Left cardiac atrium (tissue), 1 donor: ENCODE measurements around the genes PLD2, C17orf107, ZNF594 and SCIMP.

- PRO-cap: no peak
Measured at GRCh38 chr17:4721093-4721413, 10.2 kb upstream of the MED11 start.

DNA sequence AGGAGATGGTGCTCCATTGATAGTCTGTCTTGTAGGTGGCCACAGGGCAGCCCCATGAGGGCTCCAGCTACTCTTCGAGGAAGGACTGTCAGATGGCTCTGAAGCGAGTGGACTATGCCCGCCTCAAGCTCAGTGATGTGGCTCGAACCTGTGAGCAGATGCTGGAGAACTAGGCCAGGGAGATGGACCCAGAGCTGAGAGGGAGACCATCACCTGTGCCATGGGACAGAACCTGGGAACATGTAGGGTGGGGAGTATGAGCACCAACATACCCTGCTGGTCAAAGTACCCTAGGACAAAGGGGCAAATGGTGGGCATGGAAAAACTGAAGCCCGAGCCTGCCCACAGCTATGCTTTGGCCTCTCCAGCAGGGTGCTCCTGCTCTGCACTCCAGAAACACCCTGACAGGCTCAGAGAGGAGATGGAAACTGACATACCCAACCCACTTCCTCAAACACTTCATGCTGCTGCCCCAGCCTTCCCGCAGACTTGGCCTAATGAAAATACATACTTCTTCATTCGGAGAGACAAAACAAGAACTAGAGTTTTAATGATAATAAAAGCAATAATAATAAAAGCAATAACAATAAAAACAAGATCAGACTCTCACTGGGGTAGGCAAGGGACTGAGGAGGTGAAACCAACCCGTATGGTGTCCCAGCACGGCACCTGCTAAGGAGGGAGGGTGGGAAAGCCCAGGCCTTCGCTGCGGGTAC is 1.9 kb downstream of the MED11 start:
- PRO-cap: no peak

DNA sequence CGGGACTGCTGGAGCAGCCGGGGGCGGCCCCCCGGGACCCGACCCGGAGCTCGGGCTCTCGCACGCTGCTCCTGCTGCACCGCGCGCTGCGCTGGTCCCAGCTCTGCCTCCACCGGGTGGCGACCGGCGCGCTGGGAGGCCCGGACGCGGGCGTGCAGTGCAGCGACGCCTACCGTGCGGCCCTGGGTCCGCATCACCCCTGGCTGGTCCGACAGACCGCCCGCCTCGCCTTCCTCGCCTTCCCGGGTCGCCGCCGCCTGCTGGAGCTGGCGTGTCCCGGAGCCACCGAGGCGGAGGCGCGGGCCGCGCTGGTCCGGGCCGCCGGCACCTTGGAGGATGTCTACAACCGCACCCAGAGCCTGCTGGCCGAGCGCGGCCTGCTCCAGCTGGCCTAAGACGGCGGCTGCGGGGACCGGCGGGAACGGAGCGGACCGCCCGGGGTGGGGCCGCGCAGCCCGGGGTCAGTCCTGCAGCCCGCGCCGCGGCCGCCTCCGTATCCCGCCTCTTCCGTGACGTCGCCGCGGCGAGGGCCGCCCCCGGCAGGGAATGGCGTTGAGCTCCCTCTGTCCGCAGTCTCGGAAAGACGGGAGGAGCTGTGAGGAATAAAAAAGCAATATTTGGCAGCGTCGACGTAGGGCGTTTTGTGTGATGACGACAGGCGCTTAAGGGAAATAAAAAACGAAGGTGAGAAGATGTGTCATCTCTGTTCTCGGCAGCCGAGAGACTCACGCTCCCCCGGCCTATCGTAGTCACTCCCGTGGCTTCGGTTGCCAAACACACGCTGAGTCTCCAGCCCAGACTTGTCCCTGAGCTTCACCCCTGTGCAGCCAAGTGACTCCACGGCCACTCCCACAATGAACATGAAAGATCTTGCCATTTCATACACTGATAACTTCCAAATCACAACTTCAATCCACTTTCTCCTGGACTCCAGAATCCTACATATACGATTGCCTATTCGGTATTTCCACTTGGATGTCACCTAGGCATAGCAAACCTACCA is 1.4 kb downstream of the GLTPD2 start:
- PRO-cap: bidirectional peak, plus-strand start at position 193 of the sequence, minus-strand start at position 105 of the sequence; bidirectional peak, plus-strand start at position 542 of the sequence, minus-strand start at position 497 of the sequence

- PRO-cap: bidirectional peak, plus-strand start at chr17:4807167, minus-strand start at chr17:4807009
Measured at GRCh38 chr17:4806782-4807780, at the start of gene PLD2. PLD2 (plus strand) TSS chr17:4807152.

GRCh38 chr17:4837766-4838797 is 4.9 kb downstream of the MINK1 start:
- PRO-cap: bidirectional peak, plus-strand start at chr17:4838068, minus-strand start at chr17:4837971

DNA sequence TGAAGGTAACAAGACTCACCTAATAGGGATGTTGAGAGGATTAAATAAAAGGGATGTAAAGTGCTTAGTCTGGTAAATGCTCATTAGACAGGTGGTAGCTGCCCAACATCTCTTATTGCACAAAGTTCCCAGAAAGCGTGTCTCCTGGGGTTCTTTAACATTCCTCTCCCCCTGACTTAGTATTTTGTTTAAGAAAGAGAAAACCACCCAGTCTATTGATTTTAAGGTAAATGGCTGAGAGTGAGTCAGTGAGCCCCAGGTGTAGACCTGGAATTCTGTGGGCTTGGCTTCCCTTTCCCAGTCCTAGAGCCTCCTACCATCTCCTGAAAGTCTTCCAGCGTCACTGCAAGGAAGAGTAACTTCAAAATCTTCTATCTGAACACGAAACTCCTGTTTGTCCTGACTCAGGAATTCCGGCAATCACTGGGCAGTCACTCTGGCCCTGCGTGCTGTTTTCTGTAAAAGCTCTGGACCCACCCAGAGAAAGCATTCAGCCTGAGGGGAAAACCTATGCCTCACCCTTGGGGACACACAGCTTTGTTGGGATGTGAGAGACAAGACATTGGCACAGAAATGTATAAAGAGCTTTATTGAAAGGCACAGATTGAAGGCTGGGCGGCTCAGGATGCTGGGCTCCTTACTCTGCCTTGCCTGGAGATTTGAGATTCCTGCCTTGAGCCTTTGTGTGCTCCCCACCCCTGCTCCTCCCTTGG is 15.8 kb downstream of the MINK1 start:
- PRO-cap: no peak

GRCh38 chr17:4849903-4850703 is 17.0 kb downstream of the MINK1 start:
- PRO-cap: no peak

- PRO-cap: no peak
Measured at GRCh38 chr17:4891286-4891891, 7.9 kb upstream of the C17orf107 start.

GRCh38 chr17:4897423-4898303 is 1.7 kb upstream of the C17orf107 start:
- PRO-cap: no peak

DNA sequence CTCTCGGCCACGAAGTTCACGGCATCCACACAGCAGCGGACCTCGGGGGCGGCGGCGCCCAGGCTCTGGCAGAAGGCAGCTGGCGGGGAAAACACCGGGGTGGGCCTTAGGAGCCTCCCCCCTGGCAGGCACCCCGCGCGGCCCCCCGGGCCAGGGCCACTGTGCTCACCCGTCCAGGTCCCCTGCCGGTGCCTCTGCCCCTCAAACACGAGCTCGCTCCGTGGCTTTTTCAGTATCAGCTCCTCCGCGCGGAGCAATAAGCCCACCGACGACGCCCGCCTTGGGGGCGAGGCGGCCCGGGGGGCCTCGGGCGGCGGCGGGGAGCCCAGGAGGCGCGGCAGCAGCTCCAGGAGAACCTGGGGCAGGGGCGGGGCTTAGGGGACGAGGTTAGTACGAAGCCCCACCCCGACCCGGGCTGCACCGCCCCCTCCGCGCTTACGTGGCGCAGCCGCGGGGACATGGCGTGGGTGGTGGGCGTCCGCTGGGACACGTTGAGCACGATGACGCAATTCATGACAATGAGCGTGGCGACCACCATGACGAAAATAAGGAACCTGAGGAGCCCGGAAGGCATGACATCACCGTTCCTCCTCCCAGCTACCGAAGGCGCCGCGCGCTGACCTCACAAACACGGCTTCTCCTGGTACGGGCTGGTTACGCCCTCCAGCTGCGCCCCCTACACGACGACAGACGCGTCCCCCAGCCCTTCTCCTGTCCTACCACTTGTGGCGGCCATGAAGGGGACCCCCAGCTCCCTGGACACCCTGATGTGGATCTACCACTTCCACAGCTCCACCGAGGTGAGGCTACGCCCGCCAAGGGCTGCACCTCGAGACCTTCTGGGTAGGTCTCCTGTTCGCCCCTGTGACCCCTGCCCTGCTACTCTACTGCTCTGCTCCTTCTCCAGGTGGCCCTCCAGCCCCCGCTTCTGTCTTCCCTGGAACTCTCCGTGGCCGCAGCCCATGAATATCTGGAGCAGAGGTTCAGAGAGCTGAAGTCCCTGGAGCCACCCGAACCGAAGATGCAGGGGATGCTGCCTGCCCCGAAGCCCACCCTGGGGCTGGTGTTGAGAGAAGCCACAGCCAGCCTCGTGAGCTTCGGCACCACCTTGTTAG is at the start of gene C17orf107:
Gene C17orf107, plus strand, starts transcription at position 508 of the 1,115 bp plus-strand sequence.
- PRO-cap: bidirectional peak, plus-strand start at position 447 of the sequence, minus-strand start at position 225 of the sequence

DNA sequence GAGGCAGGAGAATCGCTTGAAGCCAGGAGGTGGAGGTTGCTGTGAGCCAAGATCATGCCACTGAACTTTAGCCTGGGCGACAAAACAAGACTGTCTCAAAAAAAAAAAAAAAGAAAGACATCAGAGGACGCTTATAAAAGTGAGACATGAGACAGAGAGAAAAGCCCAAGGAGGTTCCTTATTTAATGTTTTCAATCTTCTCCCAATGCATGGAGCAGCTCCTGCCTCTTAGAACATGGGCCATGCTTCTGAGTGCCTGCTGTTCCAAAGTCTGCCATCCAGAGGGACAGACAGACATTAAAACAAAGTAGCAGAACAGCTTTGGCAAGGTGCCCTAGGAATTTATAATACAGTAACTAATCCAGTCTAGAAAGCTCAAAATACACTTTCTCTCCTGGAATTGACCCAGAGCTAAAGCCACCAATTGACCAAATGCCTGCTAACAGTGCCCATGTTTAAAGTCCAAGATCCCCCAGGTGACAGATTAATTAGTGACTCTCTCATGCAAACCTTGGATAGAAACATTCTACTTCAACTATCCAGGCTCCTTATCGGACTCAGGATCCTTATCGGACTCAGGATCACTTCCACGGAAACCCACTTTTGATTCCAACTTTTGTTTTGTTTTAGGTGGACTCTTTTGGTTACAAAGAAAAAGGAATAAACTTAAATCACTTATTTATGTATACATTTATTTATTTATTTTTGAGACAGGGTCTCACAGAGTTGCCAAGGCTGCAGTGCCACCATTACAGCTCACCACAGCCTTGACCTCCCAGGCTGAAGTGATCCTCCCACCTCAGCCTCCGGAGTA is 11.1 kb upstream of the CHRNE start:
- PRO-cap: no peak

DNA sequence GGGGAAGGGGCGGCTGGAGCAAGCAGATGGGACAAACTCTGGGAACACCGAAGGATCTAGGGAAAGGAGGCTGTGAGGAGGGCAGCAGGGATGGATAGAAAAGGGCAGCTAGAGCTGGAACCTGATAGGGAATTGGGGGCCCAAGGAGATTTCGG is 265 bp downstream of the ENO3 start:
- PRO-cap: no peak

- PRO-cap: no peak
Measured at GRCh38 chr17:4989377-4989840, 1.9 kb upstream of the CAMTA2 start.

DNA sequence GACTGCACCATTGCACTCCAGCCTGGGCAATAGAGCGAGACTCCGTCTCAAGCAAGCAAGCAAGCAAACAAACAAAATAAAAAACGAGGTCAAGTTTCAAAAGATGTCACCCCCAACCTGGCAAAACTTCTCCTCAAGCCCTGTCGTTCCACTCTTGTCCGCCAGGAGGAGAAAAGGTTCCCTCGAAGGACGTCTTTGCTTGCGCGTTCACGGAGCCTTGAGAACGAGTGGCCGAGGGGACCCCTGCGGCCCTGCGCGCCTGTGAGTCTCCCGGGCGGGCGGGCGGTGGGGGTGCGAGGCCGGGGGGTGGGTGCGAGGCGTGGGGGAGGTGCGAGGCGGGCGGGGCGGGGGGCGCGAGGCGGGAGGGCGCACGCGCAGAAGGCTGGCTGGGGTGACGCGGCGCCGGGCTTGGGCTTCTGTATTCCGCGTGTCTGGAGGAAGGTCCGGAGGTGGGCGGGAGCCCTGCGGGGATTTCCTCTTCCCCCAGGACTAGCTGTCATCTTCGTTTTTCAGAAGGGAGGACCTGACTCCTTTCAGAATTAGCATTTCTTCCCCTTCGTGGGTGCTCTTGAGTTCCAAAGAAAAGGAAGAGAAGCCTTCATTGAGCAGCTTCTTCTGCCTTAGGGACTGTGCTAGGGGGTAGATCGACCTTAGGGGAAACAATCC is 3.7 kb downstream of the SLC52A1 start:
- PRO-cap: bidirectional peak, plus-strand start at position 421 of the sequence, minus-strand start at position 317 of the sequence

DNA sequence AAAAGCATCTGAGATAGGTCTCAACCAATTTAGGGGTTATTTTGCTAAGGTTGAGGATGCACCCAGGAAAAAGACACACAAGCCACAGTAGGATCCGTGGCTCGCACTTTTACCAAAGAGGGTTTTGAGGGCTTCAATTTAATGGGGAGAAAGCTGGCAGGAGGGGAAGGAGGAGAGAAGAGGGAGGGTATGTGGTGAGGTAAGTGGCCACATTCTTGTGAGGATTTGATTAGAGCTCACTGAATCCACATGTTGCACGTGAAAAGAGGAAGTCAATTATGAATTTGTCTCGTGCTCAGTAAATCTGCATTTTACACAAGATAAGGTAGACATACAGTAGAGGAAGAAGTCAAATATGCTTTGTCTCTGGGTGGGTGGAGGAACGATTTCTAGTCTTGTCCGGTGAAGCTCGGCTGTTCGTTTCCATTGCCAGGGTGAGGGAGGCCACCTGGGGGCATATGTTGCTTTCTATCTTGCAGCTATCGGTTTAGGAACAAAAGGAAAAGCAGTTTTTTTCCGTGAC is 876 bp downstream of the ZNF232 start:
- PRO-cap: no peak

GRCh38 chr17:5191124-5192412 is at the start of gene ZNF594:
ZNF594 (minus strand) TSS chr17:5191868.
- PRO-cap: bidirectional peak, plus-strand start at chr17:5192096, minus-strand start at chr17:5191862

DNA sequence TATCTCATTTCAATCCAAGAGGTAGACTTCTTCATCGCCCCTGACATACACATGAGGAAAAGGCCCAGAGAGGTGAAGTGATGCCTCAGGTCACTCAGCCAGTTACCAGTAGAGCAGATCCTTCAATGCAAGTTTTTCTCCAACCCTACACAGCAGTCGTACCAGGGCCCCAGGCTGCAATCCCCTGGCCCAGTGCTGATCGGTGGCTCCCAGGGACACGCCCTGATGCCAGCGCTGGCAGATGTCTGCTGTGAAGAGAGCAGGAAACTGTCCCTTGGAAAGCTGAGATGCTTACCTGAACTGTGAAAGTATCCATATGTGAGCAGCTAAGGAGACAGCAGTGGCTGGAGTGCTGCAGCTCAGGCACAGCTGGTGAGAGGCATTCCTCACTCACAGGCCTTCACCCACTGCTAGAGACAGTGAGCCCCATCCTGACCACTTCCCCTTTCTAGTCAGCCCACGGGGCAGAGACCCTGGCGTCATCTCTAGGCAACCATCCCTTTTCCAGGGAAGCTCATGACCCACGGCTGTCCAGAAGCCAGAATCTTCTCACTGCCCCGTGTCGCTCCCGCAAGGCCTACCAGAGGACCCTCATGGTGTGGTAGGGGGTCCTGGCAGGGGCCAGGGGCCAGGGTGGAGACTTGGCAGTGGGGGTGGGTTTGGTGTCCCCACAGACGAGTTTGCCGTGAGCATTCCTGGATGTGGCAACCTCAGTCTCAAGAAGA is at the start of gene SCIMP:
Gene SCIMP, minus strand, starts transcription at position 421 of the 725 bp plus-strand sequence.
- PRO-cap: no peak

DNA sequence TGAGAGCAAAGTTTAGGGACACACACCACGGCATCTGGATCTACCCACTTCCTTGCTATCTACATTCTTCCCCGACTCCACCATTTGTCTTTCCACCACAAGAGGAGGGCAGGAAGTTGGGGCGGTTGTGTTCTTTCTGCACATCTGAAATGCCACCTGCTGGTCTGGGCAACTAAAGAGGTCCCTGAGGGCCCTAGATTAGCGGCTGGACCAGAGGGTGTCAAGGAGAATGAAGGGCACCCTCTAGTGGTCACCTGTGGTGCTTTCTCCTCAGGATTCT is 2.8 kb upstream of the SCIMP start:
- PRO-cap: no peak

GRCh38 chr17:5241936-5242432 is 7.3 kb upstream of the SCIMP start:
- PRO-cap: no peak

- PRO-cap: no peak
Measured at GRCh38 chr17:5364818-5365287, 54.6 kb downstream of the NUP88 start.